ENCODE results near the genes IQCF1, ABHD14A and TWF2.

DNA sequence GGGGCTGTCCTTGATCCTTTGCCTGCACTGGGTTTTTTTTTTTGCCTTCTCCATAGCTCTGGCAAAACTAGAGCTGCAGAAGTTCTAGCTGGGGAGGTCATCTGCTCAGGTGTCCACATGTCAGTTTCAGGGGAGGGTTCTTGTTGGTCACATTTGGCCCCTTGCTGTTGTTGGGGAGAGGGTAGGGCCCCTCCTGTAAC lies 23.6 kb upstream of the DOCK3 start:
- PRO-cap, 6 experiments, result peak in 1 of 6 experiments; most common plus-strand start position 81 of the sequence (in 1)
- RAMPAGE, long total RNA, 2 experiments, result no peak in any of the 2 experiments

- PRO-cap, 6 experiments, result no peak in any of the 6 experiments
- RAMPAGE, long total RNA, 2 experiments, result no peak in any of the 2 experiments
- RRBS, result no CpG with 5 or more reads among the region's 3 CpGs
These were observed 349.9 kb downstream of the DOCK3 start for GRCh38 chr3:51024533-51025204.

GRCh38 chr3:51340259-51341064 lies 44.6 kb upstream of the MANF start:
- PRO-cap, 6 experiments, result no peak in any of the 6 experiments
- RAMPAGE, long total RNA, 2 experiments, result no peak in any of the 2 experiments
- RRBS, result no CpG with 5 or more reads among the region's 3 CpGs

GRCh38 chr3:51390671-51391221 lies 339 bp upstream of the RBM15B start:
- PRO-cap, 6 experiments, result peak in 6 of 6 experiments; most common minus-strand start chr3:51391139 (in 3)
- RAMPAGE, long total RNA, 2 experiments, result no peak in any of the 2 experiments
- RRBS, result under 1% methylated on average over 25 of the region's 42 CpGs

GRCh38 chr3:51754424-51754818 lies 24.6 kb downstream of the IQCF6 start:
- PRO-cap, 6 experiments, result no peak in any of the 6 experiments
- RAMPAGE, long total RNA, 2 experiments, result no peak in any of the 2 experiments
- RRBS, result no CpG with 5 or more reads among the region's 5 CpGs

DNA sequence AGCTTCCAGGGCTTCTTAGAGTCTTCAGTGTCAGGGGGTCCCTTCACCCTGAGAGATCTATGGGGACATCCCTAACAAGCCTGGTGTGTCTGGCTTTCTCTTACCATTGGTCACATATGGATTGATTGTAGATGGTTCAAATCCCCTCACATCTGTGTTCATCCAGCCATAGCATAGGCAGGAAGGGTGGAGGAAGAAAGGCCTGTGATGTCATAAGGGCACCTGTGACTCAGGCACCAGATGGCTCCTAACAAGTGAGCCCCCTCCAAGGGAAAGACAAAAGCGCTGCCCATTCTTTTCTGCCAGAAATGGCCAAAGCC lies at the start of gene IQCF1:
IQCF1 (minus strand) TSS at position 188 of the 320 bp plus-strand sequence.
- PRO-cap, 6 experiments, result no peak in any of the 6 experiments
- RAMPAGE, long total RNA, 2 experiments, result no peak in any of the 2 experiments
- RRBS, result no CpG with 5 or more reads among the region's 1 CpG

- PRO-cap, 6 experiments, result peak in 6 of 6 experiments; most common plus-strand start chr3:51975064 (in 4); most common minus-strand start chr3:51975035 (in 4)
- RAMPAGE, long total RNA, 2 experiments, result no peak in any of the 2 experiments
- RRBS, result 1% methylated on average over 14 of the region's 62 CpGs
These were observed at the start of gene ABHD14A for GRCh38 chr3:51974874-51975622. Gene ABHD14A (plus strand): TSS chr3:51975064.

DNA sequence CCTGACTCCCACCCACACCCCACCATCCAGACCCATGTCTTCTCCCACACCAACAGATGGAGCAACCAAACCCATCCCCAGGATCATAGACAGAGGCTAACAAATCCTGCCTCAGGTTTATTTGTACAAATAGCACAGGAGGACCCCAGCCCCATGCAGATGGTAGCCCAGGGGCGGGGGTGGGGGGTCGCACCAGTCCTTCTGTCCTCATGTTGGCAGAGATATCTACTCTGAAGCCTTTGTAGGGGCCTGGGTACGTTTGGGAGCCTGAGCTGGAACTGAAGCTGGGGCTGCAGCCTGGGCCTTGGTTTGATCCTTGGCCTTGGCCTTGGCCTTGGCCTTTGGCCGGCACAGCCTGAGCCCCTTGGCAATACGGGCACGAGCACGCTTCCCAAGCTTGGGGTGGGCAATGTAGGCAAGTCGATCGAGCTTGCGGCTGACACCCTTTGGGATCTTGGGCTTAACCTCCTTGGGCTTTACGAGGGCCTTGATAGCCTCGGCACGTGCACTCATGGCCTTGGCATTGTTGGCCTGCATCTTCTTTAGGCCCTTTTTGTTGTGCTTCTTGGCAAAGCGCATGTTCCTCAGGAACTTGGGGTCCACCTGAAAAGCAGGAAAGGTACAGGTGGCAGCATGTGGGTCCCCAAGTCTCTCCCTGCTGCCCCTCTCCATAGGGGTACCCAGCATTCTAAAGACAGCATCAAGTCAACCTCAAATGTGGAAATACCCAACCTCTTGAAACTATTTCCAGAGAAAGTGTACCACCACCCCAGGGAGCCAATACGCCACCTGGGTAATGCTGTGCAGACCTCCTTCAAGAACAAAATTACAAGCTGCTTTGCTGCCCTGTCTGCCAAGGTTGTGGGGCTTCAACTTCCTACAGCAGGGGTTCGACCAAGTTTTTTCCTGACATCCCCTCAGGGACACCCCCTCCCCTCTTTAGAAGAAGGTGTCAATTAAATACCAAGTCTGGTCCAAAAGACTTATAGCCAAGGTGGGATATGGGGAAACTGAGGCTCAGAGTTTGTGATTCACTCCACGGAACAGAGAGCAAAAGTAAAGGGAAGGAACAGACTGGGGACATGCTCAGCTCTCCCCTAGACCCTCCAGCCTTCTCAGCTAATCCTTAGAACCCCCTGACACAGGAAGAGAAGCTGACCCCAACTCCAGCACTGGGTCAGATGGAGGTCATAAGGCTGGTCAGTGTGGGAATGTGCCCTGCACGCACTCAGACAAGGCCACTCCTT lies 1.7 kb downstream of the RPL29 start:
- PRO-cap, 6 experiments, result no peak in any of the 6 experiments
- RAMPAGE, long total RNA, 2 experiments, result no peak in any of the 2 experiments
- RRBS, result no CpG with 5 or more reads among the region's 18 CpGs

DNA sequence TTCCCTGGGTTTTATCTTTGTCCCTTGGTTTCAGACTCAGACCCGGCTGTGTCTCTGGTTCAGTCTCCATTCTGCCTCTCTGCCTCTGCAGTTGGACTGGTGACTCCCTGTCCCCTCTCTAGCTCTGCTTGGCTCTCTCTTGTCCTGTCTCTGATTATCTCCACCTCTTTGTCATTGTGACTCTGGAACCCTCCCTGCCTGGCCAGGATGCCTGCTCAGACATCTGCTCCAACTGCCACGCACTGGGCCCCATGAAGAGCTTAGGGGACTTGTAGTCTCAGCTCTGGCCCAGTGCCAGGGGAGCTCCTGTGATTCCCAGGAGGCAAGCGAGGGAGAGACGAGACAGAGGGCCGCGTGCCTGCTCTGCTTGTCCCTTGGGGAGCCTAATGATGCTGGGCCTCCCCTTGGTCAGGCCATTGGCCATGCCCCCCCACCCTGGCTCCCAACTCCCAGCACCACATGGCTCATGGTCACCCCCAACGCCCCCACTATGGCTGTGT lies 26.2 kb upstream of the RPL29 start:
- PRO-cap, 6 experiments, result peak in 6 of 6 experiments; most common plus-strand start position 218 of the sequence (in 2); most common minus-strand start position 130 of the sequence (in 4)
- RAMPAGE, long total RNA, 2 experiments, result no peak in any of the 2 experiments
- RRBS, result no CpG with 5 or more reads among the region's 7 CpGs

GRCh38 chr3:52025984-52026421 lies 30.3 kb upstream of the RPL29 start:
- PRO-cap, 6 experiments, result peak in 1 of 6 experiments; most common minus-strand start chr3:52026177 (in 1)
- RAMPAGE, long total RNA, 2 experiments, result no peak in any of the 2 experiments
- RRBS, result no CpG with 5 or more reads among the region's 4 CpGs

DNA sequence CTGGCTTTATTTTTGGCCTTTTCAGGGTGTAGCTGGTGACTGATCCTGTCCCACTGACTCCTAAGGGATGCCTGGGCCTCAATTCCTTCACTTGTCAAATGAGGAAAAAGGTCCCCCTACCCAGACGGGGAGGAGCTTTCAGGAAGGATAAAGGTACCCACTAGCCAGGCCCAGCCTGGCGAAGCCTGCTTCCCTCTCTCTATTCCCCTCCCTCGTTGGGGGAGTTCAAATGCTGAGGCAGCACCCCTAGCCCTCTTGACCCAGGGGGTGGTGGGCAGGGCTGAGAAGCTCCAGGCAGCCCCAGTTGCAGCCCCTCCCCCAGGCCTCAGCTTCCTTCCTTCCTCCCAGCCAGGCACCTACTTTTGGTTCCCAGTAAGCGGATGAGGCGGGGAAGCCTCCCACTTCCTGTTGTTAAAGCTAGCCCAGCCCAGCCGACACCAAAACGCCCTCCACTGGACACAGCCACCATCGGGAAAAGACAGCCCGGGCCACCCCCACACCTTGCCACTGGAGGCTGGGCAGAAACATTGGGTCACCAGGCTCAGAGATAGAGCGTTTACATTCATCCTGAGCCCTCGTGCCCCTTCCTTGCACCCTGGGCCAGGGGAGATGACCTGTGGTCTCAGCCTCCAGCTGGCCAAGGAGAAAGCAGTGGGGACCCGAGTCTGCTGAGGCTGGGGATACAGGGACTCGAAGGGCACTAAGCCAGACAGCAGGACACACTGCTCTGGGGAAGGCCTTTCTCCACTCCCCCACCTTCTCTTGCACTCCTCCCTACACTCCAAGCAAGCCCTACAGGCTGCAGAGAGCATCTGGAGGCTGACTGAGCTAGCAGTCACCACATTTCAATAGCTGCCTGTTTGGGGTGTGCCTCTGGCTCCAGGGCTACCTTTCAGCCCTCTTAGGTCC lies 3.5 kb downstream of the DUSP7 start:
- PRO-cap, 6 experiments, result peak in 6 of 6 experiments; most common plus-strand start position 452 of the sequence (in 6); most common minus-strand start position 336 of the sequence (in 2)
- RAMPAGE, long total RNA, 2 experiments, result no peak in any of the 2 experiments
- RRBS, result no CpG with 5 or more reads among the region's 13 CpGs

GRCh38 chr3:52070732-52071280 lies 14.4 kb upstream of the DUSP7 start:
- PRO-cap, 6 experiments, result peak in 6 of 6 experiments; most common plus-strand start chr3:52071053 (in 3); most common minus-strand start chr3:52070925 (in 3)
- RAMPAGE, long total RNA, 2 experiments, result no peak in any of the 2 experiments
- RRBS, result no CpG with 5 or more reads among the region's 16 CpGs

DNA sequence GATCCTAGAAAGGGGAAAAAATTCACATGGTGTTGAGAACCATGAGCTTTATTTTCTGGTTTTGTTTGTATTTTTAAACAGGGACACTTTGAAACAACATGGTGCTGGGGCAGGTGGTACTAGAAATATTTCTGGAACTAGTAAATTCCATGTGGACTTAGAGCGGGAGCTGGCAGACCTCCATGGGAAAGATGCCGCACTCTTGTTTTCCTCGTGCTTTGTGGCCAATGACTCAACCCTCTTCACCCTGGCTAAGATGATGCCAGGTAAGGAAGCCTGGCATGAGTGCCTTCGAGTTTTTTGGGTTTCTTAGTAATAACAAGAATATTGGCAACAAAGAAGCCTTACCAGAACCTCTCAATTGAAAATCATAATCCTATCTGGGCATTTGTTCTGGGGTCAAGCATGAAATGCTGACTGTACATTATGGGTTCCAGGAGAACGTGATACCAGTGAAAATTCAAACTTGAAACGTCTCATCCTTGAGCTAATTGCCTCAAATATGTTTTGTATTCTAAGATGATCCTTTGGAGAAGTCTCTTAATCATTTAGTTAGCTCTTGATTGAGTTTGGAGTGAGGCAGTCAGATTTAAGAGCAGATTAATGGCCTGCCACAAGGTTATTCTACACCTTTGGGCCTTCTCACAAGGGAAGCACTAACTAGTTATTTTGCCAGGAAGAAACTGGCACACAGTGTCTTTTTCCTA lies 8.0 kb downstream of the ALAS1 start:
- PRO-cap, 6 experiments, result no peak in any of the 6 experiments
- RAMPAGE, long total RNA, 2 experiments, result no peak in any of the 2 experiments
- RRBS, result no CpG with 5 or more reads among the region's 6 CpGs

DNA sequence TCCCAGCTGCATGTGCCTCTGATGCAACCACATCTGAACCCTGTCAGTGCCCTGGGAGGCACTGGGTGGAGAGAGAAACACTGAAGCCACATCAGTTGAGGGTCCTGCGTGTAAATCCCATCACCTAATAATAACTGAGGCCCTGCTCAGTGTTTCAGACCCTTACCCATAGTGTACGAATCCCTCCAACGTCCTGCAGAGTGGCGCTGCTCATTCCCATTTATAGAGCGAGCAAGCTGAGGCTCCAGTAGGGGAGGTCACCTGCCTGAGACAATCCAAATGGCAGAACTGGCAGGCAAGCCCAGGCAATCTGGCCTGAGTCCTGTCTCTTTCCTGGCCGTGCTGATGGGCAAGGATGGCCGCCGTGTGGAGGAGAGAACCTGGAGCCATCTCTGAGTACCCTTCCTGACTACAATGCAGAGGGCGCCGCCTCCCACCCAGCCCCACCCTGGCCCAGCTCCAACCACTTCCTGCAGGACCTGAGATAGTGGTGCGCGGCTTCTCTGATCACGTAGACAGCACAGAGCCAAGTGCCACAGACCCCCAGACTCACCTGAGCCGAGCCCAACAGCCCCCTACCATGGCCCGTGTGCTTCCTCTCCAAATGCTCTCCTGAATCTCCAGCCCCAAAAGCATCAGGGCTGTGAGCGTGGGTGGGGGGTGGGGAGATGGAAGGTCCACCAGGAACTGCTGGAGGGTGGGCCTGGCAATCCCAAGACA lies 7.0 kb downstream of the TLR9 start:
- PRO-cap, 6 experiments, result peak in 2 of 6 experiments; most common minus-strand start position 290 of the sequence (in 1)
- RAMPAGE, long total RNA, 2 experiments, result no peak in any of the 2 experiments
- RRBS, result no CpG with 5 or more reads among the region's 16 CpGs

DNA sequence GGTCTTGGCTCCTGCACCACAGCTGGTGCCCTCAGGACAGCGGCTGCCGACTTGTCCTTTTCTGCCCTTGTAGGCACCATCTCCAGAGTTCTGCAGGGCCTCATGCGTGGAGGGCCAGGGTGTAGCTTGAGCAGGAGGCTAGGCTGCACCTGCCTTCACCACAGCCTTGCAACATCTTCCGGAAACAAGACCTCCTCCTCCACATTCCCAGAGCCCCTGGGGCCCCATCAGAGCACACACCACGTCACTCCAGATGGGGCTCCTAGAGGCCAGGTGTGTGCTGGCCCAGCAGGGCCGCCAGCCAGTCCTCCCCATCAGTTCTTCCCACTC lies 489 bp upstream of the TLR9 start:
- PRO-cap, 6 experiments, result no peak in any of the 6 experiments
- RAMPAGE, long total RNA, 2 experiments, result no peak in any of the 2 experiments
- RRBS, result no CpG with 5 or more reads among the region's 6 CpGs

DNA sequence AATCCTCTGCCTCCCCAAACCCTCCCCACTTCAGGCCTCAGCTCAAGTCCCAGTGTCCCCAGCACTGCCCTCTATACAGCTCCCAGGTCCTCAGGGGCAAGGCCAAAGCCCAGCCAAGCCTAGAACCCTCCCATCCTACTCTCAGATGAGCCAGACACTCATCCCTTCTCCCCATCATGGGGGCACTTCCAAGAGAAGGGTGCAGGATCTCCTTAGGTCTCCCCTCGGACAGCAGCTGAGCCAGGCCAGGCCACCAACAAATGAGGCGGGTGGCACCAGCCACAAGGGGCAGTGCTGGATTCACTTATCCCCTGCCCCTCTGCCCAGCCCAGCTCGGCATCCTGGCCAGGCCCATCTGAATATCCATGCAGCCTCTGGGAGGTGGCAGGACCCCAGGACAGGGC lies 4.6 kb downstream of the TWF2 start:
- PRO-cap, 6 experiments, result peak in 2 of 6 experiments; most common minus-strand start position 258 of the sequence (in 2)
- RAMPAGE, long total RNA, 2 experiments, result no peak in any of the 2 experiments
- RRBS, result no CpG with 5 or more reads among the region's 3 CpGs

DNA sequence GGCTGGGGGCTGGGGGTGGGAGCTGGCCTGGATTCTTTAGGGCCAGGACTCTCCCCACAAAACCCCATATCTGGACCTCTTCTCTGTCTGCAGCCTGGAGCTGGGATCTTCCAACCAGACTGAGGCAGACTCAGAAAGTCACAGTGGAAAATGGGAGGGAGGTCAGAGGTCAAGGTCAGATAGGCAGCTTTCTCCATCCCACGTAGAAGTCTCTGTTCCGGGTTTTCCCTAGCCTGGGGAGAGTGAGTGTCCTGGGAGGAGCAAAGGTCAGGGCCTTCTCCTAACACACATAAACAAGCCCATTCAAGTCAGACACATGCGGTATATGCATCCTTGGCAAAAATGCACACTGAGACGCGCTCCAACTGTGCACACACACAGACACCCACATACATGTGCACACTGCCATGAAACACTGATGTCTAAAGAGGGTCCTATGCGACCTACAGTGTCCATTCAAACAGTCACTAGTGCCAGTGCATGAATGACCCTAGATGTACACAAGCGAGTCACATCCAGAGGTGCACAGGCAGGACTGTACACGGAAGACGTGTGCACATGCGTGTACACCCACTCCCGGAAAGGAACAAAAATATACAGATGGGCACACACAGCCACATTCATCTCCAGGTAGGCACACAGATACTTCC lies 708 bp downstream of the TWF2 start:
- PRO-cap, 6 experiments, result no peak in any of the 6 experiments
- RAMPAGE, long total RNA, 2 experiments, result no peak in any of the 2 experiments
- RRBS, result no CpG with 5 or more reads among the region's 11 CpGs

DNA sequence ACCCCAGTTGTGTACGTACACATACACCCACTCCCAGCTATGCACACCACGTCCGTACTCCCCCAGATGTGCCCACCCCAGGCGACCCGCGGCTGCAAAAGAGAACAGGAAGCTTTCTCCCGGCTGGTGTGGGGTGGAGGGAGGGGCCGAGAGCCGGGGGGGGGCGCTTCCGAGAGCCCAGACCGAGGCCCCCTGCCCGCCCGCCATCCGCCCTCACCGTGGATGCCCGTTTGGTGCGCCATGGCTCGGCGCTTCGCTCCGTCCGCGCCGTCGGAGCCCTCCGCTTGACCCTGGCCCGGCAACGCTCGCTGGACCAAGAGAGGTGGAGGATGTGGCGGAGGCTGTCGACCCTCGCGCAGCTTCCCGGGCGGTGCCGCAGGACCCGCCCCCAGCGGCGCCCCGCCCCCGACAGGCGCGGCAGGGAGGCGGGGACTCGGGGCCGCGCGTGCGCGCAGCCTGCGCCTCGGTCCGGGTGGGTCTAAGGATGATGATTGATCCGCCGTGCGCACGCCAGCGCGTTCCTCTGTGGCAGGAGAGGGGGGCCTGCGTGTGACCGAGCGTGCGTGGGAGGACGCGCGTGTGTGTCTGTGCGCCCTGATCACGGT lies at the start of gene TWF2:
TWF2 (minus strand) TSS at position 384 of the 605 bp plus-strand sequence.
- PRO-cap, 6 experiments, result peak in 6 of 6 experiments; most common plus-strand start position 461 of the sequence (in 4); most common minus-strand start position 384 of the sequence (in 6)
- RAMPAGE, long total RNA, 2 experiments, result start-site peak on the minus strand in 2 of 2 experiments, centred at positions 336 to 347 of the sequence, 84 to 518 reads per replicate
- RRBS, result under 1% methylated on average over 21 of the region's 69 CpGs

DNA sequence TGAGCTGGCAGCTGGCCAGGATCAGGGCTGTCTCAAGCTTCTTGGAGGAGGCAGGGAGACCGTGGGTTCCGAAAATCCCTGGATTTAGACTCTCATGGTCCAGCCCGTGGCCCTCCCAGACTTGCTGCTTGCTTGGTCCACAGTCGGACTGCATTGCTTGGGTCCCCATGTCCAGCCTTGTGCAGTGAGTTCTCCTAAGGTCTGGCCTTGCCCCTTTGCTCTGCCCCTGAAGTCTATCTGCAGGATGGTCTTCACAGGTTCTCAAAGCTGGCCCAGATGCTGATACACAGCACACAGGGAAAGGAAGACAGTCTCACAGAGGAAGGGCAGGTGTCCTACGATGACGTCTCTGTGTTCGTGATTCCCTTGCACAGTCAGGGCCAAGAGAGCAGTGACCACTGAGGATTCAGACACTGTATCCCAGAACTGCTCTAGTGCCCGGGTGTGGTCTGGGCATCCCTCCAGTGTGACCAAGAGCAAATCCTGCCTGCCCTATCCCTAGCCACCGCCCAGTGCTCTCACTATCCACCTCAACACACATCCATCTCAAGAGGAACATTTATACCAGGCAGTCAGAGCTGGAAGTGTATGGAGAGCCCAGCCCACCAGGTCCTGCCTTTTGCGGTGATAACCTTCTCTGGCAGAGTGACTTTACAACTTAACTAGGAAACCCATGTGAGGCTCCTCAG lies 4.0 kb downstream of the PPM1M start:
- PRO-cap, 6 experiments, result peak in 1 of 6 experiments; most common minus-strand start position 88 of the sequence (in 1)
- RAMPAGE, long total RNA, 2 experiments, result no peak in any of the 2 experiments
- RRBS, result no CpG with 5 or more reads among the region's 10 CpGs

DNA sequence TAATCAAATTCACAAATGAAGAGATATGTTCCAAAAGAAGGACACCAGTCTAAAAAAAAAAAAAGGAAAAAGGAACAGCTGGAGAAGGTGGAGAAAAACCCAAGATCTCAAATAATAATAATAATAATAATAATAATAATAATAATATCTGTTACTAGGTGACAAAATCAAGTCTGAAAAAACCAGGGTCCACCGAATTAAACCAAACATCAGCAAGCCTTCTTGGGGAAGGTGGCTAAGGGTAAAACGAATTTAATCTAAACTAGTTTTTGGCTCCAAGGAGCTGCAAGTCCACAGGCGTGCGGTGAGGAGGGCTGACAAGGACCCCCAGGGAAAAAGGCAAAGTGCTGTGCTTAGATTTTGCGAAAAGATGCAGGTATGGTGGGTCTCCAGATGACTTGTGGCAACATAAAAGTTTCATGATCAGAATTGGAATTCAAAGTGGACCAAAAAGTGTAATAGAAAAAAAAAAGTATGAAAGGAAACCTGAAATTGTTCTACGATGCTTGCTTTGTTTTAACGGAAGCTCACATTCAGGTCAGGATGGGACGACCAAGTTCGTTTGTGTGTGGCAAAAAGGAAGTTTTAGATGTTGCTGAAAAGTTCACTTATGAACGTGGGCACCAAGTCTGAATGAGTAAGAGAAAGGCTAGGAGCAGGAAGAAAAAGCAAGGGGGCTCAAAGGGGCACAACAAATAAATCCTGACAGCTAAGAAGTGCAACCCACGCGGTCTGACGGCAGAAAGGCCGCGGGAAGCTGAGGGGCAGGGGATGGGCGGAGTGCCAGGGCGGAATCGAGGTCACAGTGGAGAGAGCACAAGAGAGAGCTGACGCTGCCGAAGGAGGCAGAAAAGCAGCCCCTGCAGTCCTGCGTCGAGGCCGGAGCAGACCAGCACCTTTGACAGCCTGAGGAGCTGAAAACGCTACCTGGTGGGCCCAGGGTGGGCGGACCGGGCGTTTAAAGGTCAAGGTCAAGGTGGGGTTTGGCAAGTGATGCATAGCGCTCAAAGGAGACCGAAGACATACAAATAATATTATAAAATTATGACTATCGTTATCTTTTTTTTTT lies 1.2 kb downstream of the WDR82 start:
- PRO-cap, 6 experiments, result peak in 6 of 6 experiments; most common plus-strand start position 803 of the sequence (in 3); most common minus-strand start position 628 of the sequence (in 1)
- RAMPAGE, long total RNA, 2 experiments, result no peak in any of the 2 experiments
- RRBS, result 1% methylated on average over 4 of the region's 30 CpGs

Measured in heart left ventricle (tissue), 7 donors.